CD14-positive monocyte (primary cell): ENCODE results near the genes NCOA3 and SULF2.

GRCh38 chr20:47318828-47319393, 37.6 kb downstream of the ZMYND8 start:
- CAGE, long polyA plus RNA = no peak

DNA sequence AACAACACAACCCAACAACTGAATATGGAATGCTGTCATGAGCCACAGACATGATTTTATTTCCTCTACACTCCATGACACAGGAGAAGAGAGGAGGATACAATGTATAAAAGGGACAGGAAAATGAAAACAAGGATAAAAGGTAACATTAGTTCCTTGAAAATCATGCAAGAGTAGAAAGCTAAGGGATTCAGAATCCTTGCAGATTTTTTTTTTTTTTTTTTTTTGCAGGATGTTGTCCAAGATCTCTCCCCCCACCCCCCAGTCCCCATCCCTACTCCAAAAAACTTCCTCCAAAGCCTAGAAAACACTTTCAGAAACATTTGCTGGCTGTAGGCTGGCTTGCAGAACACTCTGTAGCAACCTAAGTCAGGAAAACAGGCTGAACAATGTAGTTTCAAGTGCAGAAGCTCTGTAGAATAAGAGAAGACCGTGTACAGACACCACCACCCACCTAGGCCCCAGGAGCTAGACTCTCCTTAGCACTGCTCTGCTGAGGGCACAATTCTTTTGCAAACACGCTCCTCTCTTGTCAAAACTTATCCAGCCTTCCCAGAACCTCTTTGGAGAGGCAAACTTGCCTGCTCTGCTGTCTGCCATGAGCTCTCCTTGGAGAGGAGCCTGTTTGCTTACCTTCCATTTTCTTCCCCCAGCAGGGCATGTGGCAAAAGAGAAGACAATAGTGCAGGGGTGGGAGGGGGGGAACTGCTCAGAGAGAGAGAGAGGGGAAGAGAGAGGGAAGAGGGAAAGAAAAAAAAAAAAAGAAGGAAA, 730 bp downstream of the ZMYND8 start:
- CAGE, long polyA plus RNA = no peak

GRCh38 chr20:47357273-47358119, 997 bp upstream of the ZMYND8 start:
- CAGE, long polyA plus RNA = no peak

DNA sequence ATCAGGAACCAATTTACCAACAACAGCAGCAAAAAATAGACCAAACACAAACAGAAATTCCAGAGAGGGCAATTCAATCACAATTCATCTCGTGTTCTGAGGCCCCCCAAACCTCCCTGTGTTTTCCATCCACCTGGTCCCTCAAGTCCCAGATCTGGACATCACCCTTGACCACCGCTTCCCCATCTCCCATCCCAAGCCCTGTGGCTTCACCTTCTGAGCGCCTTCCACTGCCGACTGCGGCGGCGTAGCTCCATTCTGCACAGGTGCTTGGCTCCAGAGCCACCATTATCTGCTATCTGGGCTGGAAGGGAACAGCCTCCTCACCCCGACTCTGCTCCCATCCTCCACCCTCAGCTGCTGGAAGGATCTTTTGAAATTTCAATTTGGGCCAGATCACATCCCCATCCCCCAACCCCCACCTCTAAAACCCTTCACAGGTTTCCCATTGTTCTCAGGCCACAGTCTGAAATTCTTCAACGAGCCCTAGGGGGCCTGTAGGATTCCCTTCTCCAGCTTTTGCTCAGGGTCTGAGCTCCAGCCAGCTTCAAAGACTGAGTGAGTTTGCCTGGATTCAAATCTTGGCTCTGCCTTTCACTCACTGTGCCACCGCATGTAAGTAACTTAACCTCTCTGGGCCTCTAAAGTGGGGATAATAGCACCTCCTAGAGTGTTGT, 12.5 kb upstream of the ZMYND8 start:
- CAGE, long polyA plus RNA = no peak

GRCh38 chr20:47492866-47493495, 8.7 kb upstream of the NCOA3 start:
- CAGE, long polyA plus RNA = no peak

GRCh38 chr20:47501383-47502574, at the start of gene NCOA3:
TSS of gene NCOA3 (plus strand) at chr20:47501887.
- CAGE, long polyA plus RNA = start-site peak on the plus strand at chr20:47501887-47502121, 15 and 20 reads in 2 replicates

- CAGE, long polyA plus RNA = no peak
Observed at GRCh38 chr20:47534503-47535133, 32.9 kb downstream of the NCOA3 start.

- CAGE, long polyA plus RNA = no peak
Observed at GRCh38 chr20:47667178-47668192, 117.8 kb downstream of the SULF2 start.

GRCh38 chr20:47739855-47740573, 45.3 kb downstream of the SULF2 start:
- CAGE, long polyA plus RNA = no peak

GRCh38 chr20:47784955-47785837, at the start of gene SULF2:
TSS of gene SULF2 (minus strand) at chr20:47785481.
- CAGE, long polyA plus RNA = no peak

DNA sequence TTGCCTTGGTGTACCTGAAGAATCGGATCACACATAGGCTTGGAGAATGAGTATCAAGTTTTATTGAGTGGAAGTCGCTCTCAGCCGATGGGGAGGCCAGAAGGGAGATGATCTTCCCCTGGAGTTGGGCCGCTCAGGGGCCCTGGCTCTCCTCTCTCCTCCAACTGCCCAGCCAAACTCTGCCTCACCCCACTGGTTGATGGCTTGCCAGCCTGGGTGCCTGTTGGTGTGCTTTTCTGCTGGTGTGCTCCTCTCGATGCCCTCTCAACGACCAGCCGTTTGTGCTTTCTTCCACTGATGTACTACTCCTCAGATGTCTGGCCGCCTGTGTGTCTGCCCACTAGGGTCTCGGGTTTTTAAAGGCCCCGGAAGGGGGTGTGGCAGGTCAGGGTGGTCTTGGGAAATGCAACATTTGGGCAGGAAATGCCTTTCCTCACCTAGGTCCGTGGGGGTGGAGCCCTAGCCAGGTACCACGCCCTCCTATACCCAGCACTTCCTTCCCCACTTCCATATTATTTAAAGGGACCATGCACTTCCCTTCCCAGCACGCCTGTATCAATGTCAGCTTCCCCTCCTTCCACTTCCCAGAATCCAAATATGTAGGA, 516.2 kb downstream of the PREX1 start:
- CAGE, long polyA plus RNA = no peak

DNA sequence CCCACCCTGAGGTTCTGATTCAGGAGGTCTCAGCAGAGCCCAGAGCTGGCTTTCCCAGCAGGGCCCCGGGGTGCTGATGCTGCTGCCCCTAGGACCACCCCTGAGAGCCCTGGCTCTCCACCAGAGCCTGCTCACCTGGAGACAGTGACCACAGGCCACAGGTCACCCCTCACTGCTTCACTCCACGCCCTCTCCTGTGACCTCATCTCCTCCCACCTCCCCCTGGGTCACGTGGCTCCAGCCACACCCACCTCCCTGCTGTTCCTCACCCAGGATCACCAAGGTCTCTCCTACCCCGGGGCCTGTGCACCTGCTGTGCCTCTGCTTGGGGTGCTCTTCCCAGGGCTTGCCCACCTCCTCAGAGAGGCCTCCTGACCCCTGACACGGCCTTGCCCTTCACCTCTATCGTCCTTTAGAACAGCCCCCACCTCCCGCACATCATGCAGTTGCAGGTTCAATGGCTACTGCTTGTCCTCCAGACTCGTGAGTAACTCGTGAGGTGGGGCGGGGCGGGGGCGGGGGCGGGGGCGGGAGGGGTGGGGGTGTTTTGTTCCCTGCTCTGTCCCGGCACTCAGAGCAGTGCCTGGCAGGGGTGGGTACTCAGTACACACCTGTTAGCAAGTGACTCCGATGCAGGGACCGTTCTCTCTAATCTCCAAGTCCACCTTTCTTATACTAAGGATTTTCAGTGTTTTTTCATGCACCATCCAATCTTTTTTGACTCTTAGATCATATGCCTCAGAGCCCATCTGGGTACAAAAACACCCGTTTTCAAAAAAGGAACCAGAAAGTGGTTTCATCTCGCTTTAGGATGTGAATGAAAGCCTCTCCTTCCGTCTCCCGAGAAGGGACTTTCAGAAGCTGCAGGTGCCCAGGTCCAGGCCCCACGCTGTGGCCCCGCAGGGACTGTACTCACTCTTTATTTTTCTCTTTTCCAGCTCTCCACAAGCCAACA, 467.9 kb downstream of the PREX1 start:
- CAGE, long polyA plus RNA = no peak

GRCh38 chr20:48624893-48626026, 202.5 kb downstream of the PREX1 start:
- CAGE, long polyA plus RNA = no peak

DNA sequence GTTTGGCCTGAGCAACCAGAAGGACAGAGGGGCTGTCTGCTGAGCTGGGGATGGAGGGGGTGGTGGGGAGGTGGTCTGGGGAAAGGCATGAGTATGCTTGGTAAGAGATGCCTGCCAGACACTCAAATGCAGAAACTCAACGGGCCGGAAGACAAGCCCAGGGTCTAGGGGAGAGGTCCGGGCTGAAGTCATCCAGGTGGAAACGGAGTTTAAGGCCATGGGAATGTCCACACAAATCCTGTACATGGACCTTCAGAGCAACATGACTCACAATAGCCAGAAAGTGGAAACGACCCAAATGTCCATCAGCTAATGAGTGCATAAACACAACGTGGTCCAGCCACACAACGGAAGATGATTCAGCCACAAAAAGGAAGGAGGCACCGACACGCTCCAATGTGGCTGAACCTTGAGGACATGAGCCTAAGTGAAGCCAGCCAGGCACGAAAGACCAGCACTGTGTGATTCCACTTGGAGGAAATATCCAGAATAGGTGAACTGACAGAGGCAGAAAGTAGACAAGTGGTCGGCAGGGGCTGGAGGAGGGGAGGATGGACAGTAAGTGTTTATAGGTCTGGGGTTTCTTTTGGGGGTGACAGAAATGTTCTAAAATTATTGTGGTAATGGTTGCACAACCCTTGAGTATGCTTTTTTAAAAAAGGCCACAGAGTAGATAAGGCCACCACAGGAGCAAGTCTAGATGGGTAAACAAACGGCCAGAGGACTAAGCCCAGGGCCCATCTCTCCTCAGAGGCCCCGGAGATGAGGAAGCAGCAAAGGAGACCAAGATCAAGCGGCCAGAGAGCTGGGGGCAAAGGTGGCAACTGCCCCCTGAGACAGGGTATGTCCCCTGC, 105.7 kb downstream of the PREX1 start:
- CAGE, long polyA plus RNA = no peak

DNA sequence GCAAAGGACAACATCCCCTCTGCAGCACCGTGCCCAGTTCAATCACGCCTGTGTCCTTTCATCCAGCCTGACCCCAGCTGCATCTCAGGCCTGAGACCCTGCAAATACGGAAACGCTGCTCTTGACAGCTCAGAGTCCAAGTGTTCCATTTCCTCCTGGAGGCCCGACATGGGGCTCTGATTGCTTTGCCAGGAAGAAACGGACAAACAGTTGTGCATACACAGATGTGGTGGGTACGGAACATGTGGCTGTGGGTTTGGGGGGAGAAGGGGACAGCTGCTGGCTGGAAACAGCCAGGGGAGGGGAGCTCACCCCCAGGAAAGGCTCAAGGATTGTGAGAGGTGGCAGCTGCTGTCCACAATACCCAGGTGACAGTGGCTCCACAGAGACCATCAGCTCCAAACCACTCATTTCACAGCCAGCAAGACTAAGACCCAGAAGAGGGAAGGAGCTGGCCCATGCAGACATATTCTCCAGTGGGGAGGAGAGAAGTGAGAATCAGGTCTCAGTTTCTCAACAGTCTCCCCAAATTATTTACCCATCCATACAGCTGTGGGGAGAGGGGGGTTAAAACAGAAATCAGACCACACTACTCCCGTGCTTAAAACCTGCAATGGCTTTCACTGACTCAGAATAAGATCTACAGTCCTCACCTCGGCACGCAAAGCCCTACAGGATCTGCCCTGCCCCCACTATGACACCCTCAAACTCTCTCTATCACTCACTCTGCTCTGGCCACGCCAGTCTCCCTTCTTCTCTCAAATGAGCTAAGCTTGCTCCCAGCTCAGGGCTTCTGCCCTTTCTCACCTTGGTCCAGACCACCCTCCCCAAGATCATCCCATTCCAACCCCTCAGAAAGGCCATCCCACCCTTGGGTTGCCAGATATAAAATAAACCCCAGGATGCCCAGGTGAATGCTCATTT, 89.1 kb downstream of the PREX1 start:
- CAGE, long polyA plus RNA = no peak

DNA sequence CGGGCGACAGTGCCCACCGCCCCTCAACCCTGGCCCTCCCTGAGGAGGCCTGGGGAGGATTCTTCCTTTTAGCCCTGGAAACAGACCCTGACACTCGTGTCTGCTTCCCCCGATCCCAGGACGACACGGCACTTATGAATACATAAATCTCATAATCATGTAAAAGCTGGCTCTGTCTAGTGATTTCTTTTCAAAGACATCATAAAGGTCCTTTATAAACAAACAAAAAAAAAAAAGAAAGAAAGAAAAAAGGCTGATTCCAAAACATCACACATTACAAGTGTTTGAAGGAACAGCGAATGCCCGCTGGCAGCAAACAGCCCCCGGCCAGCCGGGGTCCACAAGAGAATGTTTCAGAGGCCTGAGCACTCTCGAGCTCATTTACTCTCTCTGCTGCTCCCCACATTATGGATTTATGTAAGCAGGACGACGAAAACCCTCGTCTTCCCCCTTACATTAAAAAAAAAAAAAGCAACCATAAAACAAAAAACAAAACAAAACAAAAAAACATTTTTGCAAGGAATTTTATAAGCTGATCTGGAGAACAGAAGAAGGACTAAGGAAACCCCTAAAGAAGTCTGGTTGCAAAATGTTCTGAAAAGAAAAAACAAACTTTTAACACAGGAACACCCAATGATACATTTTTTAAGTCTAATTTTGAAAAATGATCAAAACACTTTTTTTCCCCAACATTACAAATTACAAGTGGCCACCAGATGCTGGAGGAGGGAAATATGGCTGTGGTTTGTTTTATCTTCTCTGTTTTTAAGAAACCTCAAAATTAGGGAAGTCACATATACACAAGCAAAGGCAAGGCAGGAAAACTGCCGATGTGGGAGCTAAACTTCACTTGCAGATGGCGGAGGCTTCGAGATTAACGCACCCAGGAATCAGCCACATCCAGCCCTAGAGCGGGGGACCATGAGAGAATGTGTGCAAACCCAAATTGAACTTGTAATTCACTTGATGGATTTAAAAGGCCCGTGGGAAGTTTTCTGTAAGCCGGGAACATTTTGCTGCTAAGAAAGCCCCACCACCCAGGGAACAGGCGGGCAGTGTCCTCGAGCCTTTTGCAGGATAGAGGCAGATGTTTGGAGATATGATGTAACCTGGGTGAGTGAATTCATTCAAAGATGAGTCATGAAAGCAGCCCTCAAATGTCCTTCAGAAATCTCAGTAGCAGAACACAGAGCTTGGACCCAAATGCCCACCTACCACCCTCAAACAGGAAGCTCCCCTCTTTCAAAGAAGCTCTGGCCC, 40.2 kb downstream of the PREX1 start:
- CAGE, long polyA plus RNA = no peak

DNA sequence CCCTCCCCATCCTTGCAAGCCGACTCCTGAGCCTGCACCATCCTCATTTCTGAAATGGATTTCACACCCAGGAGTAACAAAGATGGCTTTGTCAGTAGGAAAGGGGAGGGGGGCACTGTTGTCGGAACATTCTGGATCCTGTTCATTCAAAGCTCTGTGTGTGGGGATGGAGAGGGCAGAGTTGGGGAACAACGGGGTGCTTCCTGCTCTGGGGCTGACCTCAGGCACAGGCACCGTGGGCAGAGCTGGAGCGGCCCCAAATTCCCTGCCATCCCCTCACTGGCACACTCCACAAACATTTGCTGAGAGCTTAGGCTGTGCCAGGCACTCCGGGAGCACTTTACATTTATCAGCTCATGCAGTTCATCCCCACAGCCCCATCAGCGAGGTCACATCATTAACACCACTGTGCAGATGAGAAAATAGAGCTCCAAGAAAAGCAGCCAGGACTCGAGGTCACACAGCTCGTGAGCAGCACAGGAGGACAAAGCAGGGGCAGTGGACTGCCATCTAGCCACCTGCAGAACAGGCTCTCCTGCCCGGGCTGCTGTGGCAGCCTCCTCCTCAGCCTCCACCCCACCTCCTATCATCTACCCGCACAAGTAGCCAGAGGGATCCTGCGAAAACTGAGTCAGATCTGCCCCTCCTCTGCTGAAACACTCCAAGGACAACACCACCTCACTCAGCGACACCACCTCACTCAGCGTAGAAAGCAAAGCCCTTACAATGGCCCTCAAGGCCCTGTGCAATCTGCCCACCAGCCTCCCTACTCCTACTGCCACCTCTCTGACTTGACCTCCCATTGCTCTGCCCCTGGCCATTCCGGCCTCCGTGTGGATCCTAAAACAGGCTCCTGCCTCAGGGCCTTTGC, 19.6 kb downstream of the PREX1 start:
- CAGE, long polyA plus RNA = no peak

DNA sequence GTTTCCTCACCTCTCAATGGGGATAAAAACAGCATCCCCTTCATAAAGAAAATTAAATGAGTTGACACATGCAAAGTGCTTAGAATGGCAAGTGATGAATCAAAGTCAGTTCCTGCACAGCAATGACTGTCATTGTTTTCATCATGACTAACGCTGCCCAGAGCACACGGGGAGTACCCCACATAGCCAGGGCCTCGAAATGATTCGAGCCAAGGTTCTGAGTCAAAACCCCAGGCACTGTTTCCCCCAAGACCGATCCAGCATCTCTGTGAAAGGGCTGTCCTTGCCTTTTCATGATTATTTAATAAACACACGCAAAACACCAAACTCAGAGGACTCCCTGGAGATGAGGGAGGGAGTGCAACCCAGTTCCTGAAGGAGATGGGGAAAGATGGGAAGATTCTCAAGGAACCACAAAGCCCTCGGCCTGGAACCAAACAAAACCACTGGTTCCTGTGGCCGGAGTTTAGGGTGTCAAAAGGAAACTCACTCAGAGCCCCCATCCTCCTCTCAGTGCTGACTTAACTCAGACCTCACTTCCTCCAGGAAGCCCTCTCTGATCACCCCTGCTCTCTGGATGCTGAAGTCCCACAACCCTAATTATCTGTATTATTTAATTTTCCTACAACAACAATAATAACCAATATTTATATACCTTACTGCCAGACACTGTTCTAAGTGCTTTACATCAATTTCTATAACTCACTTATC, 3.7 kb downstream of the PREX1 start:
- CAGE, long polyA plus RNA = no peak

DNA sequence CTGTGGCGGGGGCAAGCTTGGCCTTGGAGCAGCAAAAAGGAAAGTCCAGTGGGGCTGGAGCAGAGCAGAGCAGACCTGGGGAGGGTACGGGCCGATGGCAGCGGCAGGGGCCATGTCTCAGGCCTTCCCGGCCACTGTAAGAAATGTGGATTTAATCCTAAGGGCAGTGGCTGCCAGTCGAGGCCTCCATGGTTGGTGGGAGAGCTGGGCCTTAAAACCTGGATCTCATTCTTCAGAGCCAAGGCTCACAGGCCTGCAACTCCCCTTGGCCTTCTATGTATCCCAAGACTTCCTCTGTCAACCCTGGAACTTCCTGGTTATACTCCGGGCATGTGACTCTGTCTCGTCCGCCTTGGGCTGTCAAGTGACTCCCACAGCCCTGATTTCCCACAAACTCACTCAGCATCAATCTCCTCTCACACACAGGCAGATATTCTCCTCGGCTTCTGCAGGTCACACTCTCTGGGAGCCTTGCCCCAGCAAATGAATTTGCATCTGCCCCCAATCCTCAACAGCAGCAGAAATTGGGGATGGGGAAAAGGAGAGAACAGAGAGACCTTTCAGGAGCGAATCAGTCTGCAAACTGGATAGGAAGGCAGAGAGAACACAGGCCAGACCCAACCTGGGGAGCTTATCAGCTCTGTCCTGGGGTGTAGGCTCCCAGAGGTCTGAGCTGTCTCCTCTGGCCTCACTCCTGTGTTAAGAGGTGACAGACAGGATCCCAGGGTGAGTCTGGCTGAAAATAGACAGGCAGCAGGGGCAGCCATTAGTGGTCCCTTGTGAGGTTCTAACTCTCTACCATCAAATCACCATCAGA, 30.4 kb upstream of the PREX1 start:
- CAGE, long polyA plus RNA = no peak

DNA sequence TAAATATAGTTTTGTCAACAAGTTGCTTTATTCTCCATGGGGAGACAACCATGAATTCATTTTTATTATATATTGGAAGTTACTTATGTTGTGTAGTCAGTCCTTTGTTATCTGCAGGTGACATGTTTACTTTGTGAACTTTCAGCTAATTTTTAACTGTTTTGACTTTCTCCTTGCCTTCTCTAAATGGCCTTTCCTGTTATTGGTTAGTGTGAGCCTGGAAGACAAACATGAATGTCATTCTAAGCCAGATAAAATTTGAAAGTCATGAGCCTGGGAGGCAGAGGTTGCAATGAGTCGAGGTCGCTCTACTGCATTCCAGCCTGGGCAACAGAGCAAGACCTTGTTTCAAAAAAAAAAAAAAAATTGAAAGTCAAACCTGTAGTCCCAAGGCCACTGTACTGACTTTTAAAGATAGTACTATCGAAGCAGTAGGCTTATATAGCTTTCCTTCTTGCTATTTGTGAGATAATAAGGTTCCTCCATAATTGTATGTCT, 37.0 kb upstream of the CSE1L start:
- CAGE, long polyA plus RNA = no peak